ENCODE measurements around a stretch of chr11.

GRCh38 chr11:29002640-29003207 is 894.5 kb downstream of the METTL15 start:
- RRBS: no CpG with 5 or more reads among the region's 3 CpGs

- RRBS: no CpG with 5 or more reads among the region's 12 CpGs
Observed at GRCh38 chr11:29119523-29120816, 896.9 kb downstream of the KCNA4 start.

GRCh38 chr11:30325954-30326754 is 3.2 kb downstream of the ARL14EP start:
- RRBS: no CpG with 5 or more reads among the region's 2 CpGs

- RRBS: no CpG with 5 or more reads among the region's 4 CpGs
Observed at GRCh38 chr11:30342453-30343339, 19.8 kb downstream of the ARL14EP start.

DNA sequence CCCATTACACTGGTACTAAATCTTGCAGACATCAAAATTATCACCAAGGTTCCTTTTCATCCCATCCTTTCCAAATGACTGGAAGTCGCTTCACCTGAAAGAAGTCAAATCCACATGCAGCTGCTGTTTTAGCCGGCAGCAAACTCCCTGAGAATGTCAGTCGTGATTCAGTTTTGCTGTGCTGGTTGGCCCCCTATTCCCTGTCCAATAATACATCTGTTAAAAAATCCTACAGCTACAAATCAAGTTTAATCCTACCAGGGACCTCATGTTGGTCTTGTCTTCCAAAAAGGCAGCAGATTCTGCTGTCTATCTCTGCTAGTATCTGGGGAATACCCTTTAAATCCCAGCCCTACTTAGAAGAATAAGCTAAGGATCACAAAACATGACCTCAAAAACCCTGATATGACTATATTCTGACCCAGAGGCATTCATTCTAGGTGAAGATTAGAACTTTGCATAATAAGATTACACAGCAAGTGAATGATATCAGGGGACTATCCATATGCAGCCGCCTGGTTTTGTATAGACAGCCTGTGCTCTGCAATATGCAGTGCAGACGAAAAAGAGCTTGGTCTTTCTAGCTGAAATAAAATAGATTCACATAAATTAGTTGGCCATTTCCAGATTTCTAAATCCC is 31.6 kb downstream of the IMMP1L start:
- RRBS: no CpG with 5 or more reads among the region's 5 CpGs

DNA sequence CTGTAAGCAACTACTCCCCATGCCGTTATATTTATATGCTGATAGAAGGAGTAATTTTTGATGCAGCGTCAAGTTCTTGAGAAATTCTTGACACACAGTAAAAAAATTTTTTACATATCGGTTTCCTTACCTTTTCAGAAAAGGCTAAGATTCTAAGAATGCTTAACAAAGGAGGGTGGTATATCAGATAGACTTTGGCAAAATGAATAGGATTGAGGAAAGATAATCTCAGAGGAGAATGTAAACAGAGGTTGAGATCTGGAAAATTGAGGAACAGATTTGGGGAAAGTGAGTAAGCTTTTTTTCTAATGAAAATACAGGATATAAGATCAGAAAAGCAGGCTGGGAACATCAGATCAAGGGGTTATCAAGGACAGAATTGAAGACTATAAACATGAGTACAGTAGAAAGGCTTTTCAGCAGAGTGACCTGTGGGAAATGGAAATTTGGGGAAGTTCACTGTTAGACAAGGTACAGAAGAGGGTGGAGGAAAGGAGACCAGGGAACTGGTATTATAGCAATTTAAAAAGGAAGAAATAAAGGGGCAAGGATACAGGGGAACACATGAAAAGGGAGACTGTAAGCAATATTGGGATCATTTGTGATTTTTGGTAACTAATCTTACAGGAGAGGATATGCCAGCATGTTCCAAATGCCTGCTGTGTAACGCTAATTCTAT is 85.1 kb downstream of the PAX6 start:
- RRBS: no CpG with 5 or more reads among the region's 4 CpGs

DNA sequence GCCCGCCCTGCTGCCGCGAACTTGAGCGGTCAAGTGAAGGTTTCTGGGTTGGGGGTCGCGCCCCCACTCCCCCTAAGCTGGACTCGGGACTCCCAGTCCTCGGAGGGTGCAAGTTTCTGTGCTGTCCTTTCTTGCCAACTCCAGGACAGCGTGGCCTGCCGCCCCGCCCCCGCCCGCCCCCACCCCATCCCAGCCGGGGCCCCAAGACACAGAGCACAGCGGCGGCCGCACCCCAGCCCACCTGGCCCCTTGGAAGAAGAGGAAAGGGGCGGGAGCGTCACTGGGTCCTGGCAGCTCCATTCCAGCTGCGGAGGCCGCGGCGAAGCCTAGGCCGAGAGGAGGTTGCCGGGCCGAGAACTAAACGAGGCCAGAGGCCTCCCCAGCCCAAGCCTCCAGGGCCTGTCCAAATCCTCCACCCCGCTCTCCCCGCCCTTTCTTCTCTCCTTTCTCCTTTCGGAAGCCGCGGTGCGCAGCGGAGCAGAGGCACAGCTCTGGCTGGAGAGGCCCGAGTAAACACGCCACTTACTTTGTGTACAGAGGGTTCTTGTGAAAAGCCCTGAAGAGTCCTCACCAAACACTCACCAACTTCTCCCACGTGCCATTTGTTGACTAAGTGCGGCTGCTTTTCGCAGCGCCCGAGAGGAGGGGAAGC is 571 bp upstream of the PAX6 start:
- RRBS: 14% methylated on average over 3 of the region's 41 CpGs

GRCh38 chr11:32152709-32153162 is 61.9 kb downstream of the RCN1 start:
- RRBS: no CpG with 5 or more reads among the region's 3 CpGs

DNA sequence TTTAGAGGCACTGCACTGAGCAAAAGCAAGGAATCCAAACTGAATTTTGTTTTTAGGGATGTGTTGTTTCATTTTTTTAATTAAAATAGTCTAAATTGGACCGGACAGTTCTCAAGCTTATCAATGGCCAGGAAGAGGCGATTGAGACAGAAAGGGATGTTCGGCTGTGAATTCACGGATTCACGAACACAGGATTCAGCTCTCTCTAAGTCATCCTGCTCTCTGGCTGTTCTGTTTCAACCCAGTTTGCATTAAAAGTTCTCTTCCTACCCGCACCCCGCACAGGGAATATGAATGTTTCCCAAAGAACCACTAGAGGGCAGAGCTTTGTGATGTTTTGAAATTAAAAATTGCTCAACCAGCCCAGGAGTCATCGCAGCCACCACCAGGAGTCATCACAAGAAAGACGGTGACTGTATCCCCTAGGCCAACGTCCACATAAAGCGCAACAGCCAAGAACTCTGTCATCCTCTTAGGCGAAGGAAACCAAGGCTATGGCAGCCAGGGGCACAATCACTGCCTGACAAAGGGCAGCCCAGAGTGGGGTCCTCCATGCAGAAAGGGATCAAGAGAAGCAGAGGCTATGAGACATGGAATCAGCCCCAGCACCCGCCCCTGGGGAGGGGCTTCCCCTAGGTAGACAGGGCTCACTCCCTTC is 122.5 kb downstream of the WT1 start:
- RRBS: no CpG with 5 or more reads among the region's 13 CpGs

DNA sequence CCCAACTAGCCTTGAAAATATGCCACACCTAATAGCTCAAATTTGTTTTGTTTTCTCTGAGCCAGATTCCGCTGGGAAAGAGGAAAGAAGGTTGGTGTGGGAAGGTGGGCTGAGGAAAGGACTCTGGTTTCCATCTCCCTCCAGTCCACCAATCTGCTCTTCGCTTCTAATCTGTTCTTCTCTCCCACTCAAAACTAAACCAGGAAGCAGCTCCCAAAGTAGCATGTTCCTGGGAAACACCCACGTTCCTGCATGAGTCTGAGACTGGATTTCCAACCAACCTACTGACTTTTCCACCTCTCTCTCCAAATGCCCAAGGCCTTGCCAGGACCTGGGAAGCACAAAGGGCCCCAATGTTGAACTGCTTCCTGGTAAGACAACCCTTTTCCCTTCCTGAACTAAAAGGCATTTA is 110.2 kb downstream of the WT1 start:
- RRBS: no CpG with 5 or more reads among the region's 3 CpGs

DNA sequence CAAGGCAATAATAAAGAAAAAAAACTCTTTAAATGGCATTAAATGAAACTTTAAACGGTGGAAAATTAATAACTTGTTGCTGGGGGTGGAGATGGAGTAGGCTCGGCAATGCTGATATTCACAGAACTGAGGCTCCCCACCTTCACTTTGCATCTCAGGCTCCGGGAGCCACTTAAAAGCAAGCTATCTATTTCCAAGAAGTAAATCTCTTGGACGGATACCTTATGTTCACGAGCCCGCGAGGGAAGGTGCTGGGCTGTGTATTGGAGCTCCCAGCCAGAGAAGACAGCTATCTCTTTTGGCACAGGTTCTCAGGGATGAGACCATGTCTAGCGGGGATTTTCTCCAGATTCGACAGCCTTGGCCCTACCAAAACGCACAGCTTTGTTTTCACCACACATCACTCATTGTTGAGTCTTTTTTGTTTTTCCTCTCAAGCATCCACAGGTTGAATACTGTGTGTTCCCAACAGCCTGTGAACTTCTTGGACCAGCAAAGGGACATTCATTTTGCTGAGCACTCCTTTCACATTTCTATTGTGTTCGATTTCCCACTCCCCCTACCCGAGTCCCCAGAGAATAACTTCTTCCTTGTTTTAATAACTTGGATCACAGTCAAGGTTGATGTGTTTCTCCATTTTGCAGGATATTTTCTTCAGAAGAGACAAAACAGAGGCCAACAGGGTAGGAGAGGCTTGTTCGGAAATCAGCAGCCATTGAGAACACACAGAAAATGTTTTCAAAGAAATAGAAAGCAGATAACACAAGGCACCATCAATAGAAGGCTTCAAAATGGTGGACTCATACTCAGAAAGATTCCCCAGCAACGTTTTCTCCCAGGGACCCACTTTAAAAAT is 23.2 kb downstream of the WT1 start:
- RRBS: no CpG with 5 or more reads among the region's 14 CpGs

GRCh38 chr11:32426627-32427508 is 8.5 kb downstream of the WT1 start:
- RRBS: 4% methylated on average over 31 of the region's 65 CpGs

DNA sequence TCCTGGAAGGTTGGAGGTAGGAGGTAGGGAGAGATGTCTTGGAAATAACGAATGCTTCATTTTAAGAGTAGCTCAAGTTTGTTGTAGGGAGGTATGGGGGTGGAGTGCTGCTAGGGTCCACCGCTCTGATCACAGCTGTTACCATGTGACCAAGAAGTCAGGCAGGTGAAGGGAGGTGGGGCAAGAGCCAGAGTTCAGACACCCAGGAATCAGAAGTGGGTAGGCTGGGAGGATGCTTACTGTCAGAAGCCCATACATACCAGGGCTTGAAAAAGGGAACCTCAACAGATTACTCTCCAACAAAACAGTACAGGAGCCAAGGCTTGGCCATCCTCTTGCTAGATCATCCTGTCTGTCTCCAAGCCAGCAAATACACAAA is 30.8 kb upstream of the WT1 start:
- RRBS: no CpG with 5 or more reads among the region's 2 CpGs

- RRBS: no CpG with 5 or more reads among the region's 8 CpGs
Observed at GRCh38 chr11:32586348-32587248, 3.0 kb downstream of the EIF3M start.

DNA sequence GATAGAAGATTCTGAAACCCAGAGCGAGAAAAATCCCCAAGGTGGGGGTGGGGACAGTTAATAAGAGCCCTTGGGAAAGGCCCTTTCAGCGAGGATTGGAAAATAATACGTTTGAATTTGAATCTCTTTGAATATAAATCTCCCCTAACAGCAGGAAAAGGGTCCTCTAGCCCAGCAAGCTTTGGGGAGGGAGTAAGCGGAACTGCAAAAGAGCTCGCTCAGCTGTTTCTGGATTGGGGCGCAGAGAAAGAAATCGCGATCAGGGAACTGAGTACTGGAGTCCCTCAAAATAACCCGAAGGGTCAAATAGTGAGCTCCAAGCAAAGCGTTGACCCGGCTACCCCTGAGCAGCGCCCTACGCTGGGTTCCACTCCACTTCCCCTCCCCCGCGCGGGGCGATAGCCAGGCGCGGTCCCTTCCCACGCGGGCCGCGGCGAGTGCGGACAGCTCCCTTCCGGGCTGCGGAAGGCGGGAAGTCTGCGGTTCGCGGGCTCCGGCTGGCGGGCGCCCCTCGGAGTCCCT is 432 bp upstream of the QSER1 start:
- RRBS: 5% methylated on average over 10 of the region's 35 CpGs

GRCh38 chr11:33704711-33705114 is 4.1 kb upstream of the C11orf91 start:
- RRBS: no CpG with 5 or more reads among the region's 1 CpG

GRCh38 chr11:33705160-33705674 is 4.6 kb upstream of the C11orf91 start:
- RRBS: no CpG with 5 or more reads among the region's 3 CpGs

DNA sequence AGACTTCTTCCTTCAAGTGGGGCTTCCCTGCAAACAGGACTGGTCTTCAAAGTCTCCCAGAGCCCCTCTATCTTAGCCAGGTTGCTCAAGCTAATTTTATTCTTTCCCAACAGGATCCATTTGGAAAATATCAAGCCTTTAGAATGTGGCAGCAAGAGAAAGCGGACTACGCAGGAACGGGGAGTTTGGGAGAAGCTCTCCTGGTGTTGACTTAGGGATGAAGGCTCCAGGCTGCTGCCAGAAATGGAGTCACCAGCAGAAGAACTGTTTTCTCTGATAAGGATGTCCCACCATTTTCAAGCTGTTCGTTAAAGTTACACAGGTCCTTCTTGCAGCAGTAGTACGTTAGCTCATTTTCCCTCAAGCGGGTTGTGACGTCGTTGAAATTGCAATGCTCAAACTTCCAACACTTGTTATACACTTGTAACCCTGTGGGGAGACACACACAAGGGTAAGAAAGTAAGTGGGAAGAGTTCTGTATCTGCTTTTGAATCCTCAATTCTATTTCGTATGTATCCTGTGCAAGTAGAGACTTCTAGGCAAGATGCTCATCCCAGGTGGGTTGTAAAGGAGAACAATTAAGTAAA is 9.4 kb upstream of the C11orf91 start:
- RRBS: no CpG with 5 or more reads among the region's 9 CpGs

DNA sequence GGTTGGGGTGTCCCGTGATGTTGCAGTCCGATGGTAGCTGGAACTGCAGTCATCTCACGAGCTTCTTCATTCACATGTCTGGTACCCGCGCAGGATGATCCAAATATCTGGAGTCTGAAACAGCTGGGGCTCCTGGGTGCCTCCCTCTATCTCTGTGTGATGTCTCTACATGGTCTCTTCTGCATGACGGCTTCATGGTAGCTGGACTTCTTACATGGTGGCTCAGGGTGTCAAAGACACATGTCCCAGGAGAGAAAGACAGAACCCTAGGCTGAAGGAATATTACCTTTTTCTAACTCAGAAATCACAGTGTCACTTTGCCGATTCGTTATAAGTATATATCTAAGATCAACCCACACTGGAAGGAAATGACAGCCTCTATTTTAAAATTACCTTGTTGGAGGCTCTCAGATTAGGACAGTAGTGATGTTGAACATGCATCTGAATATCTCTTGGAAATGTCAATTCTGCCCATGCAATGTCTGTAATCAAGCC is 6.7 kb upstream of the CD59 start:
- RRBS: no CpG with 5 or more reads among the region's 8 CpGs

DNA sequence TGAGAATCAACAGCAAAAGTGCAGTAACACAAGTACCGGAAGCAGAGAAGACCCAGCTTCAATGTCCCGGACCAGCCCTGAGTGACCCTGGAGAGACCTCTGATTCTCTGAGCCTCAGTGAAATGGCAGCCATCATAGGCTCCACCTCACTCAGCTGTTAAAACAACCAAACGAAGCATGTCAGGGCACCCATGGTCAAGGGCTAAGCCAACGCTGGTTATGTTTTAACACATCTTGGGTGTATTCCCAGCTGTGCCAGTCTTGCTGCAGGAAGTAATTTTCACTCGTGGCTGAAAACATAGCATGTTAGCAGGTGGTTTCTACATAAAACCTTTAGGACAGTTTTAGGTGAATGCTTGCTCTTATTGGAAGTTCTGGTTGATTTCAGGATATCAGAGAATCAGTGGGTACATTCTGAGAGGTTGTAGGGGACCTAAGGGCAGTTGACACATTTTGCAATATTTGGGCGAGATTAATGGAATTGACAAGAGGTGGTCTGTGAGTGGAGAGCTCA is 30.9 kb downstream of the LMO2 start:
- RRBS: no CpG with 5 or more reads among the region's 6 CpGs